REH cell (cell line): Measurements from ENCODE around the gene SOWAHB.

GRCh38 chr4:76756333-76756914, 141.5 kb downstream of the SOWAHB start:
- PRO-cap: no peak

DNA sequence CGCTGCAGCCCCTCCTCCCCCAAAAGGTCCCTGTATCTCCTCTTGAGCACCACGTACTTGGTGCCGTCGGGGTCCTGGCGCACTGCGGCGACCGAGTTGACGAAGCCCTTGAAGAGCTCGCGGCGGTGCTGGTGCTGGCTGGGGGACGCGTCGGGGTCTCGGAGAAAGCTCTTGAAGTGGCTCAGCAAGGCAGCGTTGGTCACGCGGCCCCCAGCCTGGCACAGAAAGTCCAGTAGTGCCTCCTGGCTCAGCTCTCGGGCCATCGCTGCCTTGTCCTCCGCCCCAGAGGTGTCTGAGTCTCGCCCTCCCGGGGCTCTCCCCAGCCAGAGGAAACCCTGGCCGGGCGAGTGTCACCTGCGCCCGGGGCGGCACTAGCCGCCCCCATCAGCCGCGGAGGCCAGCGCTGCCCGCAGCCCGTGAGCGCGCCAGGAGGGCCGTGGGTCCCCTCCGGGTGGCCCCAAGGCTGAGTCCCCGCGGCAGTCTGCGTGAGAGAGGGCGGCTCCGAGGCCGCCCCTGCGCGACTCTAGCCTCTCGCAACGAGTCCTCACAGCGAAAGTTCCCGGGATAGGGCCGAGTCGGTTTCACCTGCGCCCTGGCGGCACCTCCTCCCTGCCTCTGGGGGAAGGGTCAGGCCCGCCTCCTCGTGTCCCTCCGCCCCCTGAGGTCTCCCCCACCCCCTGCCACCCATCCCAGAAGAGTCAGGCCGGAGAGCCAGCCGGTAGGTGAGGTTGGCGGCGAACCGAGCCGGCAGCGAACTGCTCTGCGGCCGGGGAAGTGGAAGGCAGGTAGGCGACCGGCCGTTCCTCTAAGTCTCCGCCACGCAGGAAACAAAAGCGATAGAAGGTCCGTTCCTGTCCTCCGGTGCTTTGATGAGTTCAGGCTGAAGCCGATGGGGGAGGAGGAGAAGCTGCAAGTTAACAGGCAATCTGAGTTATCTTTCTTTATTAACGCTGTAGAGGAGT, at the start of gene SOWAHB:
TSS of gene SOWAHB (minus strand) at position 558 of the 962 bp plus-strand sequence.
- PRO-cap: no peak

- PRO-cap: no peak
These were observed 5.5 kb downstream of the SEPTIN11 start for GRCh38 chr4:76954959-76955508.

DNA sequence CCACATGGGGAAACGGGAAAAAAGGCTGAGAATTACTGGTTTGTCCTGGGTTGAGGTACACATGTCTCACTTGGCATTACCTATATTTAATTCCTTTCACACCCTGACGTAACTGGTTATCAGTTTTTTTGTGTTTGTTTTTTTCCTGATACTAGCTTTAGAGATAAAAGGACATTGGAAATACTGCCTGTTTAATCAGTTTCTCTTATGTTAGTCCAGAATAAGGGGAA, 12.9 kb downstream of the SEPTIN11 start:
- PRO-cap: no peak

DNA sequence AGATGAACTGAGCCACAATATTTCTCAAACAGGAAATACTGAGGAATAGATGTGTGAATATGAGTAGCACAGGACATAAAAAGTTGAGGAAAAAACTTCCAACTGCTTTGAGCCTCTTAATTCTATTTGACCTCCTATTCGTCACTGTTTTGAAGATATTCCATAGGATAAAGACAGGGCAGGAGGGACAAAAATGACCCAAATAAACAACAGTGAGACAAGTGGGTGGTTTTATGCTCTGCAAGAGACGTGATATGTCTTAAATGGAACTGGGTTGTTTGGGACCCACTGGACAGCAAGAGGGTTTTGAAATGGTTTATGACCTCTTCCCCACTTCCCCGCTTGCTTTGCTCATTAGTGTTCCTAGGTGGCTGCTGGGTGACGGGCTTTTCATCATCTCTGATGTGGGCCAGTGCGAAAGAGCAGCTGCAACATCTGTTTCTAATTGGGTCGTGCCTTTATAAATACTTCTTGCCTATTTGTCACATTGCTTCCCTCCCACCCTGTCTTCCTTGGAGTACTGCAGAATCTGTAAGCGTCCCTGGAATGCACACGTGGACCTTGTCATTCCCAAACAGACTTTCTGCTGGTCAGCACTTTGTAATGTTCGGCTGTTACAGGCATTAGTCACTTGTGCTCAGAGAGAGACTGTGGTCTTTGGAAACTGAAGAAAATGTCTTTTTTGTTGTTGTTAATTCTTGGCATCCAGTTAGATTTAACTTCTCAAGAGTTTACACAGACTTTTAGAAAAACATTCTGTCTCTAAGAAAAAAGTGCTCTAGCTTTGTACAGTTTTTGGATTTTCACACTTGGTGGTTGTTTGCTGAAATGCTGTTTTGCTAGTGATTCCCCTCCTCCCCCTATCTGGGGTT, 35.2 kb downstream of the SEPTIN11 start:
- PRO-cap: no peak

DNA sequence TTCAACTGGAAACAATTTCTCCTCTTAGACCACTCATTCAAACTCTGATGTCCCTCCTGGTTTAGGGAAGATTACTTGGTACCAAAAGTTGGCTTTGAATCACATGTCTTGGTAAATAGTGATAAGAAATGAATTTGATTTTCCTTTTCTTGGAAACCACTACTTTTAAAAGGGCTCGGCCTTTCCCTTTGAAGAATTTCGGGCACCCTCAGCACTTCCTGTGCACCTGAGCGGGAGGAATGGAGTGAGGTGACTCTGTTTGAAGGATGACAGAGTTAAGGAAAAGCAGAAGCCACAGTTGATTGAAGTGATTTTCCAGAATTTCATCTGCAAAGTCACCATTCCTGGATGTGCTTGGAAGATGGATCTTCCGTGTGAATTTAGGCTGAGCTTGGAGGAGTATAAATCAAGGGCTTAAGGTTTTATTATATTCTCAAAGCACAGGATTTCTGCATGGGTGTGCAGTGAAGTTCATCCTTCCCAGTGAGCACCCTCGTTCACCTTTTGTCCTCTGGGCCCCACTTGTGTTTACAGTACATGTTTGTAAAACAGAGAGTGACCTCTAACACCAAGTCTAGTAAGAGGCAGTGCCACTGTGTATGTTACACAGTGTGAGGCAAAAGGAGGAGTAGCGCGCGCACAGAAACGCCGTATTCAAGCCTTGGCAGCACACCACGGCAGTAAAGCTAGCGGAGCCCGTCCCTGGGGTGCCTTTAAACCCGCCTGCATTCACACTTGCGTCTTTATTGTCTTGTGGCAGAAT, 52.1 kb downstream of the CCNI start:
- PRO-cap: no peak

- PRO-cap: no peak
These were observed 1.5 kb downstream of the CCNI start for GRCh38 chr4:77074329-77074648.

DNA sequence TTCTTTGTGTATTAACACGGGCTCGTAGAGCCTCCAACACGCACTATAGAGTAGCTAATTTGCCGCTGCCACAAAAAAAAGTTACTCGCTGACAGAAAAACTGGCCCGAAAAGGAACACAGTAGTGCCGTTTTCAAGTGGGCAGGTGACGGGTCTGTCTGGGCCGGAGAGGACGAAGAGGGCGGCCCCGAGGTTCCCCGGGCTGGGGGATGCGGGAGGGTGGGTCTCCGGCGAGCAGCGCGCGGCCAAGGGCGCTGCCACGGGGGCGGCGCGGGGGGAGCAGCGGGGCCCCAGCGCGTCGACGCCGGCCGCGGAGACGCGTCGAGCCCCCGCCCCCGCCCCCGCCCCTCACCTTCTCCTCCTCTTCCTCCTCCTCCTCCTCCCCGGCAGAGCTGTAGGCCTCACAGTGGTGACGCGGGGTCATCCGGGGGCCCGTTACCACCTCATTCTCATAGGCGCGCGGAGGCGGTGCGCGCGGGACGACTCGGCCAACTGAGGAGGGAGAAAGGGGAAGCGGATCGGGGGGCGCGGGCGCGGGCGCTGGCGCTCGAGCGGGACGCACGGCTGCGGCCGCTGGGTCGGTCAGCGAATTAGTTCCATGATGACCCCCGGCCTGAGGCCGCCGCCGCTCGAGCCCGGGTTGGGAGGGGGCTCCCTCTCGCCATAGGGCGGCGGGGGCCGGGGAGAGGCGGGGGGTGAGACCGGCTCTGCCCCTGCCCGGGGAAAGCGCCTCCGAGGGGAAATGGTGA, 494 bp downstream of the CCNI start:
- PRO-cap: bidirectional peak, plus-strand start at position 501 of the sequence, minus-strand start at position 252 of the sequence

GRCh38 chr4:77800958-77801760, 18.0 kb downstream of the CNOT6L start:
- PRO-cap: no peak

GRCh38 chr4:77806468-77807100, 12.6 kb downstream of the CNOT6L start:
- PRO-cap: no peak

DNA sequence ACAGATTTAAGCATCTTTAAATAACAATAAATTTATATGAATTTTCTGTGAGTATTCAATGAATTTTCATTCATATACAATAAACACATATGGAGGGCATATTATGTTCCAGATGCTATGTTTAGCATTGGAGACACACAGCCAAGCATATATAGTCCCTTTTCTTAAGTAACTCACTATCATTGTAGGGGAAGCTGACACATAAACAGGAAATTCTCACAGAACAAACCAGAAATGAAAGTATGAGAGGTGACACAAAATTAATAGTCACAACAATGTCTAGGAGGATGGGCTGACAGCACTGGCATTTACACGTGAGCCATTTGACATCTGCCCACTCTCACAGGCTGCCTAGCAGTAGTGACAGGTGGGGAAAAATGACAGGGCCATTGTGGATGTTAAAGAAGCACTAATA, 2.6 kb upstream of the CNOT6L start:
- PRO-cap: unidirectional peak, plus-strand start at position 270 of the sequence

DNA sequence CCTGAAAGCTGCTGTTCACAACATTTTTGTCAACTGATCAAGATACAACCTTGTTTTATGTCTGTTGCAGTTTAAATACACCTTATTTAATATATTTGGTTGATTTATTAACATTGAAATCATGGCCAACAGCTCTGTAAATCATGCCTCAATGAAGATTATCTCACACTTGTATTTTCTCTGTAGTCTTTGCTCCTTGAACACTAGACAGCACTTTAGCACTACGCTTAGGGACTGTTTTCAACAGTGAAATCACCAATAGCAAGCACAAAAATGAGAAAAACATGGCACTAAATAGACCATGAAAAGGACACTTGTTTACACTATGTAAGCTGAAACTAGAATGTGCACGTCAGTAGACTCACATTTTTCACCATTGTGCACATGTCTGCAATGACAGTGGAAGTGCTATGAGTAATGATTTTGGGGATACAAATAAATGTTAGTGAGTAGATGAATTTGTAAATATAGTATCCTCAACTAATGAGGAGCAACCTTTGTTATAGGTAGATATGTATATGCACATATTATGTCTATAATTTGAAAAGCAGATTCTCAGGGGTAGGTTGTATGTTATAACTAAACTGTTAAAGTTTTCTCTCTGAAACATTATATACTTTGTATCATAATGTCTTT, 3.2 kb downstream of the BMP2K start:
- PRO-cap: no peak

- PRO-cap: no peak
These were observed 8.0 kb downstream of the BMP2K start for GRCh38 chr4:78783684-78784959.

- PRO-cap: no peak
These were observed 23.9 kb downstream of the PAQR3 start for GRCh38 chr4:78915170-78915971.

GRCh38 chr4:79964072-79965179, 108.6 kb downstream of the ANTXR2 start:
- PRO-cap: no peak

DNA sequence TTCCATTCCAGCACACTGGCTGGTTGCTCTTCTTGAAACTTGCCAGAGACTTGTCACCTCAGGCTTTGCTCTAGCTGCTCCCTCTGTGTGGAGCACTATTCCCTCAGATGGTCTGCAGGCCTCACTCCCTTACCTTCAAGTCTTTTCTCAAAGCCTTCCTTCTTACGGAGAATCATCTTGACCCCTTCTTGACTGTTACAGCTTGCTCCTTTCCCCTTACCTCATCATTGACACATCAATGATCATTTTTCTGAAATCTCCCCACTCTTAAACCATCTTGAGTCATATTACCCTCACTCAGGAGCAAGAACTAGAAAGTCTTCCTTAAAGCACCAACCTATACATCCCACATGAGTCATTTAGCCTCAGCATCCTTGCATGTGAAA, 55.8 kb downstream of the ANTXR2 start:
- PRO-cap: no peak

- PRO-cap: no peak
These were observed 3.4 kb downstream of the ANTXR2 start for GRCh38 chr4:80069436-80070250.

GRCh38 chr4:80173416-80173846, 23.9 kb upstream of the PRDM8 start:
- PRO-cap: unidirectional peak, minus-strand start at chr4:80173524; bidirectional peak, plus-strand start at chr4:80173593, minus-strand start at chr4:80173524

GRCh38 chr4:80492762-80493294, 157.3 kb downstream of the CFAP299 start:
- PRO-cap: no peak

DNA sequence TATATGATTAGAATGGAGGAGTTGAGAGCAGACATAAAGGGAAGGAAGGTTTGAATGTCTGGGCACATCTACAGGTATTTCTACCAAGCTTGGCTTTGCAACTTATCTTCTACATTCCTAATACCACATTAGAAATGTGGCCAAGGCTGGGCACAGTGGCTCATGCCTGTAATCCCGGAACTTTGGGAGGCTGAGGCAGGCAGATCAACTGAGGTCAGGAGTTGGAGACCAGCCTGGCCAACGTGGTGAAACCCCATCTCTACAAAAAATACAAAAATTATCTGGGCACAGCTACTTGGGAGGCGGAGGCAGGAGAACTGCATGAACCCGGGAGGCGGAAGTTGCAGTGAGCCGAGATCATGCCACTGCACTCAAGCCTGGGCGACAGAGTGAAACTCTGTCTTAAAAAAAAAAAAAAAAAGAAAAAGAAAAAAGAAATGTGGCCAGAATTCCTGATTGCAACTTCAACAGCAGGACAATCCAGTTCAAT, 196.6 kb upstream of the RASGEF1B start:
- PRO-cap: no peak